WTC11 (cell line): ENCODE results near the genes ELL2 and RIOK2.

- PRO-cap = no peak
Measured at GRCh38 chr5:95845257-95845896, 22.9 kb upstream of the GLRX start.

DNA sequence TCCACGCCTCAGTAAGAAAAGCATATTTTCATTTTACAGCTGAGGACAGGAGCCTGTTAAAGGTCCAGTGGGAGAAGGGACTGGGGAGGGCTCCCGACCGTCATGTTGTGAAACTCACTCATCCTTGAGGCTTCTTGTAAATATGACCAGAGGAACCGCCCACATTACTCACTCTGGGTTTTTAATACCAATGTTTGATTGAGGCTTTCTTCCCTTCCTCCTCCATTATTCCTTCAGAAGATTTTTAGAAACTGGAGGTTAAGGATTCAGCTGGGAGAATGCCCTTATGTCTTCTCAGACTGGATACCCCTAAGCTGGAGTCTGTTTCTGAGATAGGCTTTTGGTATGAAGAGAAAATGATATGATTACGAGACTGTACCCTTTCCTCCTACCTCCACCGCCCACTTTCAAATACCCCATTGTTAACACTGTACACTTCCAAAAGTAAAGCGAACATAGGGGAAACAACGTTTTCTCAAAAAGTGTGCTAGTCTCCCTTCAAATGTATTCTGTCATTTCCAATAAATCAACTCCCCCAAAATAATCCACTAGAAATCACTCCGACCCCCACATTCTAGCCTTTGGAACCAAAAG is 61.6 kb upstream of the GLRX start:
- PRO-cap = no peak

GRCh38 chr5:95925206-95926423 is 36.0 kb downstream of the ELL2 start:
- PRO-cap = no peak

- PRO-cap = no peak
Measured at GRCh38 chr5:95939523-95940177, 22.0 kb downstream of the ELL2 start.

- PRO-cap = bidirectional peak, plus-strand start at chr5:95960981, minus-strand start at chr5:95960782
Measured at GRCh38 chr5:95960143-95961193, 1.2 kb downstream of the ELL2 start.

DNA sequence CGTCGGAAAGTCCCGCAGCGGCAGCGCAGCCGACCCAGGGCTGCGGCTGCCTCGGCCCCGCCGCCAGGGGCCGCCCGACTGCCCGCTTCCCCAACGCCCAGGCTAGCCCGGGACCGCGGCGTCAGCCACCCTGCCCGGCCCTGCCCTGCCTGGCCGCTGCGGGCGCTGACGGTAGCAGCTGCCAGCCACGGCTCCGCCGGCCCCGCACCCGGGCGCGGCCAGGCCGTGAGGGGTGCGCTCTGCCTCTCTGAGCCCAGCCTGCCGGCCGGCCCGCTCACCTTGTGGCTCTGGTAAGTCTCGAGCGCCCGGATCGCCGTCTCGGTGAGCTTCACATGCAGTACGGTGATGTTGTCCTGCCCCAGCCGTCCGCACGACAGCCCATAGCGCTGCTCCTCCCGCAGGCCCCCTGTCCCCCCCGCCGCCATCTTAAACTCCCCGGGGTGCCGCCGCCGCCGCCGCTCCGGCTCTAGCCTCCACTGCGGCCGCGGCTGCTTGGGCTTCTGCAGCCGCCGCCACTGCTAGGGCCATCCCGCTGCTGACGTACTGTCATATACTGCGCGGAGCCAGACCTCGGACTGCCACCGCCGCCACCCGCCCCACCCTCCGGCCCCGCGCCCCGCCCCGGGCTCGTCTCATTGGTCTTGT is at the start of gene ELL2:
Gene ELL2, minus strand, starts transcription at position 555 of the 645 bp plus-strand sequence.
- PRO-cap = bidirectional peak, plus-strand start at position 184 of the sequence, minus-strand start outside the sequence; bidirectional peak, plus-strand start outside the sequence, minus-strand start at position 552 of the sequence

DNA sequence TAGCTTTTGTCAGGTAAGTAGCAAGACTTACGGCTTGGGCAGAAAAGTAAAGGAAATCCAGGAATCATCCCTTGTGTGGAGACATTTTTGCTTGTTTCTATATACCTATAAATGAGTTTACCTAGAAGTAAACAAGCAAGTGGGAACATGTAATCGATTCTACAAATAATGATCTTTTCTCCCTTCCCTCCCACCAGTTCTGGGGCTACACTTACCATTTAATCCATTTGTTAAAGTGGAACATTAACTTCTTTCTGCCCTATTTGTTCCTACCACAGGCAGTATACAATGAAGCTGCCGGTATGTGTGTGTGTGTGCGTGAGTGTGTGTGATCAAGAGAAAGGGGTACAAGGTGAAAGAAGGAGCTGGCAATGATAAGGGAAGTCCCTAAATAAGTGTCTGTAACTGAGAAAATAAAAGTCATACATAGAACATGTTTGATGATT is 26.4 kb upstream of the ELL2 start:
- PRO-cap = no peak

GRCh38 chr5:96121254-96122044 is 159.8 kb upstream of the ELL2 start:
- PRO-cap = no peak

- PRO-cap = no peak
Measured at GRCh38 chr5:96122265-96122657, 160.6 kb upstream of the ELL2 start.

DNA sequence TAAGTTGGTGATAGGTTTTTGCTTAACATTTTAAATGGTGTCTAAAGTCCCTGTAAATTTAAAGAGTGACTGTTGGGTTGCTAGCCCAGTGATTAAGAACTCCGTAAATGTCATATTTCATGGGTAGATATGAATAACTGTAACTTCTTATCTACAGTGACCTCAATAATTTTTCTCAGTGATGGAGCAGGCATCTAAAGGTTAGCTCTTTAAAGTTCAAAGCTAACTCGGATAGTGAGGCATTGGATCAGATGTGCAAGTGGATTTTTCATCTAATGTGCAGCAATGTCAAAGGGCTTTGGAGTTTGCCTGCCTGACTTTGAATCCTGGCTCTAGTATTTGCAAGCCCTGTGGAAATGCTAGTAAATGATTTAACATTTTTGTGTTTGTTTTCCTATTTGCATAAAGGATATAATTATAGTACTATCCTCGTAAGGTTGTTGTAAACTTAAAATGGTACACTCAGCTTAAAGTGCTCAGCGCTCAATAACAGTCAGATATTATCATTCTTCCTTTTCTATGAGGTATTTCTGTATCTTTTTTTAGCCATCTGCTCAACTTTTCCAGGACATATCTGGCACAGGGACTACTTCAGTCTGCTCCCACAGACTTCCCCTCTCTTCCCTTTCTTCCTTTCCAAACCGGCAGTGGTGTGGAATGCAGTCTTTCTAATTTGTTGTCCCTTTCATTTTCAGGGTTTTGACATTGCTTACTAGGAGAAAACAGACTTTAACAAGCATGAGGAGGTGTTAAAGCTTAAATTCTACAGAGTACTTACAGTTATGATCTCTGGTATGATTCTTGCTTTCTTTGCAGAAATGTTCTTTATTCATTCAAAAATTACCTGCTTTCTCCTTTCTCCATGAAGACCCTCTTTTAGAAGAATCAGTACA is 163.8 kb upstream of the ELL2 start:
- PRO-cap = no peak

DNA sequence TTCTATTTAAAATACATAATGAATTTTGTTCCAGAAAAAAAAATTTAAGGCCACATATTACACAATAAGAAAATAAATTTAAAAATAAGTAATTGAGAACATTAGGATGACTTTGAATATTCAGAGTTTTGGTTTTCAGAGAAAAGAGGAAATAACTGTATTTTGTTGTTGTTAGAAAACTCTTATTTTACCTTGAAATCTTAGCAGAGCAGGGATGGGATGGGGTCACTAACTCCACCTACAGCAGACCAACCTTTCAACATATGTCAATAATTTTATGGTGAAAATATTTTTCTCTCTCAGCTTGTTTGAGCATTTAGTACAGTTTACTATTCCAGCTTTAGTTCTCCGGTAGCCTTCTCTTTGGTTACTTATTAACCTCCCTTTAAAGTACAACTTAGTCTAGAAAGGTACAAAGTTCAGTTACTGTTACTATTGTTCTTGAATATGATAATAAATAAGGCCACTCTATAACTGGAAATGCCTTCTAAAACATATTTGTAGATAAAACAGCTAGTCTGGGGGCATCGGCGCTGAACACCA is 233.4 kb downstream of the PCSK1 start:
- PRO-cap = no peak

DNA sequence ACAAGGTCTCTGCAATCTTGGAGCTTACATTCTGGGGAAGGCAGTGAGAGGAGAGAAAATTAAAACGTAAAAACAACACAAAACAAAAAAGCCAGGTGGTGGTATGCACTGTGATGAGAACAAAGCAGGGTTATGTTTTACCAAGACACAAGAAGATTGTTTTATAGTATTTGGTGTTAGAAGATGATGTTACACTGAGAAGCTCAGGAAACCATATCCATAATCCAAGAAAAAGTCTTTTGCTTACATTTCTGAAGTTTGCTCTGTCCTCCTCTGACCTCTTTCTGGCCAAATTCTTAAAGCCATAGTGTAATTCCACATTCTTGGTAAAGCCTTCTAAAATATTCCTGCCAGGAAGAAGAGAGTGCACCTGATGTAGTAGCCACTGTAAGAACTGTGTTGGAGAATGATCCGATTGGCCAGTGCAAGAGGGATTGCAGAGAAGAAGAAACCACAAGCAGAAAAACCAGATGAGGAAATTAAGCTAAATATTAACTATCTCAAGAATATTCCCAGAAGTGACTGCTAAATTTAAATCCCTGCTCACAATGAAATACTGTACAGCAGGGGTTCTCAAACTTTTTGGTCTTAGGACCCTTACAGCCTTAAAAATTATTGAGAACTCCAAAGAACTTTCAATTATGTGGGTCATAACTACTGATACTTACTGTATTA is 218.3 kb downstream of the PCSK1 start:
- PRO-cap = no peak

GRCh38 chr5:96627538-96628019 is 34.6 kb upstream of the CAST start:
- PRO-cap = no peak

- PRO-cap = bidirectional peak, plus-strand start at chr5:96703157, minus-strand start at chr5:96703099
Measured at GRCh38 chr5:96702956-96704010, 41.1 kb downstream of the CAST start.

DNA sequence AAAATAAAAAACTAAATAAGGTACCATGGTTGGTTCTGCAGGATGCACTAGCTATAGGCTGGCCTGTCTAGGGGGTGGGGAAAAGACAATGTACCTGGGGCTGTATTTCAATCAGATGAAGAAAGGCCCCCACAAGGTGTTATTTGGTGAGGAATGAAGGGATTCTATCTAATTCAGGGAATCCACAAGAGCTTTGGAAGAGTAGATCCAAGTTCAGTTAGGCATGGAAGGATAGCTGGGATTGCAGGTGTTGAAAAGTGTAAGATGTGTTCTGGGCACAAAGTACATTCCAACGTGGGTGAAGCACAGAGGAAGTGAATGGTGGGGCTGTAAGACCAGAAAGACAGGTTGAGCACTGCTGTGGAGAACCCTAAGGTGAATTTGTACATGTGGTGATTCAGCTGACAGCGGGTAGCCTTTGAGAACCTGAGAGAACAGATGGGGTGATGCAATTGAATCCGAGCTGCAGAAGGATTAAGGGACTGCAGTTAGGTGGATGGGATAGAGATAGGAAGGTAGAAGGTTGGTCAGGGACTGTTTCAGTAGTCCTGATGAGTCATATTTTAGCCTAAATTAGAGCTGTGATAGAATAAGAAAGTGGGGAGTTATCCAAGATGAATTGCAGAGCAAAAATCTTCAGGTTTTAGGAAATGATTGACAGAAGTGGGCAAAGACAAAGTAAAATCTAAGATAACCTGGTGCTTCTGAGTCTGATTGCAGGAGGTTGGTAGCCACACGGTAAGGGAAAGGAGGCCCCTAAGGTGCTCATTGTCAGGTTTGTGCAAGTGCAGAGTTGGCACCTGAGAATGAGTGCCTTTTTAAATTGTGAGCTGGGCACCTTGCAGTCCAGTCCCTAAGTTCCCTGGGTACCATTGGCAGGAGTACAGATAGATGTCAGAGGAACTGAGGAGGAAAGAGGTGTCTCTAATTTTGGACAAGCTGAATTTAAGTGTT is 72.0 kb downstream of the CAST start:
- PRO-cap = no peak

- PRO-cap = no peak
Measured at GRCh38 chr5:96793759-96794183, 14.0 kb downstream of the ERAP1 start.

GRCh38 chr5:96810023-96810274 is 2.2 kb upstream of the ERAP1 start:
- PRO-cap = no peak

DNA sequence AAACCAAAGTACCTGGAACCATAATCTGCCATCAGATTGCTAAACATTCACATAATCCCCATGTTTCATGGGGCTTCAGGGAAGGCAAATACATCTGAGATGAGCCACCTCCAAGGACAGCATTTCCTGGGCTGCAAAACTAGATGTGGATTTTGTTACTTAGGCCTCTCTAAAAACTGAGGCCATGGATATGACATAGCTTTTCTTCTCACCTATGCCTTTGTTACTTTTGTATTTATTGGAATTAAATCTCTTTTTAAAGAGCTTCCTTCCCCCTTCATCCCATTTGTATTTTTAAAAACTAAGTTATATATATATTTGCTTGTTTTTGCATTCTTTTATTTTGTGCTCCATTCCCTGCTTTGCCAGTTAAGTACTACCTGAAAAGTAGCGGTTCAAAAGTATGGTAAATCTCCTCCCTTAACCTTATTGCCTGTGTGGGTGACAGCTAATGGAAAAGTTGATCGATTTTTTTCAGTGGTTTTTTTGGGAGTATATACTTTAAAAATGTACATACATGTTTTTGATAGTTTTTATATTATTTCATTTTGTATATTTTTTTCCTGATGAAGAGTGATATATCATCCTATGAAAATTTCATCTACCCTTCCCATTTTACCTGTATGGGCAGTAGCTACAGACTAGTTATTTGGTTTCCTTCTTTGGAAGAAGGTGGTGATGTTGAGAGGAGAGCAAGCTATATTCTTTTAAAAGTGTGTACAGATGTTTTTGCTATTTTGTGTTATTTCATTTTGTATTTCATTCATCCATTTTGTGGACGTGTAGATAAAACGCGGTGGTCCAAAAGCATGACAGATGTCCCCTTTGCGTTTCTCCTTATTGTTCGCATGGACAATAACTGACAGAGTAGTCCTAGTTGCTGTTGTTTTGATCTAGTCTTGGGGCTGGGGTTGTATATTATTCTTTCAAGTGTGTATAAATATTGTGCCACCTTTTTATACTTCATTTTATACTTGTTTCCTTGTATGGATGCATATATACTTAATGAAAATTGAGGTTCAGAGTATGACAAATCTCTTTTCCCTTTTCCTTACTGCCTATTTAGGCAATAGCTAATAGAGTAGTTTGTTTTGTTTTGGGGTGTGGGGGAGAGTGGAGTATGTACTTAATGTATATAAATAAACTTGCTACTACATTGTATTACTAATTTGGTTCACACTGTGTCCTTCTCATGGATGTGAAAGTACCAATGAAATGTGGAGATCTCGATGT is 96.5 kb downstream of the LNPEP start:
- PRO-cap = no peak

DNA sequence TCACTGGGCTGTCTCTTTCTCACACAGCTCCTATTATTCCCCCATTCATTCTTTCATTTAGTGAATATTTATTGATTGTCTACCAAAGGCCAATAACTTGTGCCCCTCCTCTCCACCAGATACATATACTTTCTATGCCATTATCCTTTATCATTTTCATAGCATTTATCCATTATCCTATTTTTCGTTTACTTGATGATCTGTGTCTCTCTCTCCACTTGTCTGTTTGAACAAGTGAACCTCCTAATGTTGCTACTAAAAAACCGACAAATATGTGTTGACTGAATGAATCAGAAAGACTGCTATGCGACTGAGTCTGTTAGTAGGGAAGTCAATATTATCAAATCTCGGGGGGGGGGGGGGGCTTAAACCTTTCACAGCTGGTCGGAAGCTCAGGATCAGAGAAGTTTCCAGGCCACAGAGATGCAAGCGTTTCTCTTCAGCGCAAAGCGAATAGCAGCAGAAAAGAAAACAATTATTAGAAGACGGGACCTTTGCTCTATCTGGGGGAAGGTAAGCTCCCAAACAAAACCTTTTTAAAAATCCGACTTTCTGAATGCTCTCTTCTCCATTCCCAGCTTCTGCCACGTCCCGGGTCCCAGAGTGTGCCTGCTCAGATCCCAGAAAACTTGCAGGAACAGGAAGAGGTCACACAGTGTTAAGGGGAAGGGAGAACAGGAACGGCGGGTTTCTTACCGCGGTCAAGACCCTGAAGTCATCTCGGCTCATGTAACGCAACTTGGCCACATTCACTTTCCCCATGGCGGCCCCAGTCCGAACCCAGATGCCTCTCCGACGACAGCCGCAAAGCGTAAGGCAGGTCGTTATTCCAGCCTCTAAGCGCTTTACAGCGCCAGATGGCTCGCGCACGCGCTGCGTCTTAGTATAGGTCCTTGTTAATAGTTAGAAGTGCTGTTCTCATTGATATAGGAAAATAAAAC is at the start of gene RIOK2:
Gene RIOK2, minus strand, starts transcription at position 818 of the 941 bp plus-strand sequence.
- PRO-cap = bidirectional peak, plus-strand start at position 848 of the sequence, minus-strand start at position 813 of the sequence

GRCh38 chr5:97629262-97629707 is 446.2 kb upstream of the RIOK2 start:
- PRO-cap = no peak